Epithelial cell of esophagus (primary cell): ENCODE data around the genes PPP1R12C and HSPBP1.

DNA sequence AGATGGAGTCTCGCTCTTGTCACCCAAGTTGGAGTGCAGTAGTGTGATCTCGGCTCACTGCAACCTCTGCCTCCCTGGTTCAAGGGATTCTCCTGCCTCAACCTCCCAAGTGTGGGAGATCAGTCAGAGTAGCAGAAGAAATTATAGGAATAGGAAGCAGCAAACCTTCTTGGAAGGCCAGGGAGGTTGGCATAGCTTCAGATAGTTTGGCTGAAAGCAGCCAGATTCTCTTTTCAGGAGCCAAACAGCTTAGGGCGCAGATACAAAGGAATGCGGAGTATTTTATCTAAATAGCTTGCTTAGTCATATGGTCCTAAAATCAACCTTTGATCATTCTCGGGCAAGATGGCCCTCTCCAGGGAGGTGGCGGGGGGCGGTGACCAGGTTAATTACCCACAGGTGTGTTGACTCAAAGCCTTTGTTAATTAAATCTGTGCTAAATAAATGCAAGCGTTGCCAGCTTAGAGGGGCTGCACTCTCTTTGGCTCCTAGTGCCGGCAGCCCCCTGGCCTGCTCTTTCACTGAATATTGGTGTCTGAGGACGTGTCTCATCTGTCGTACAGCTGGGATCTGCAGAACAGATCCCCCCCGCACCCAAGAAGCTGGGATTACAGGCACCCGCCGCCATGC lies 12.5 kb upstream of the NCR1 start:
- RRBS = no CpG with 5 or more reads among the region's 14 CpGs

- RRBS = no CpG with 5 or more reads among the region's 11 CpGs
Observed at GRCh38 chr19:54938927-54939312, 27.3 kb upstream of the NLRP2 start.

- RRBS = no CpG with 5 or more reads among the region's 13 CpGs
Observed at GRCh38 chr19:54969934-54970415, 3.8 kb downstream of the NLRP2 start.

GRCh38 chr19:55005874-55006479 lies 32.1 kb downstream of the GP6 start:
- RRBS = no CpG with 5 or more reads among the region's 8 CpGs

DNA sequence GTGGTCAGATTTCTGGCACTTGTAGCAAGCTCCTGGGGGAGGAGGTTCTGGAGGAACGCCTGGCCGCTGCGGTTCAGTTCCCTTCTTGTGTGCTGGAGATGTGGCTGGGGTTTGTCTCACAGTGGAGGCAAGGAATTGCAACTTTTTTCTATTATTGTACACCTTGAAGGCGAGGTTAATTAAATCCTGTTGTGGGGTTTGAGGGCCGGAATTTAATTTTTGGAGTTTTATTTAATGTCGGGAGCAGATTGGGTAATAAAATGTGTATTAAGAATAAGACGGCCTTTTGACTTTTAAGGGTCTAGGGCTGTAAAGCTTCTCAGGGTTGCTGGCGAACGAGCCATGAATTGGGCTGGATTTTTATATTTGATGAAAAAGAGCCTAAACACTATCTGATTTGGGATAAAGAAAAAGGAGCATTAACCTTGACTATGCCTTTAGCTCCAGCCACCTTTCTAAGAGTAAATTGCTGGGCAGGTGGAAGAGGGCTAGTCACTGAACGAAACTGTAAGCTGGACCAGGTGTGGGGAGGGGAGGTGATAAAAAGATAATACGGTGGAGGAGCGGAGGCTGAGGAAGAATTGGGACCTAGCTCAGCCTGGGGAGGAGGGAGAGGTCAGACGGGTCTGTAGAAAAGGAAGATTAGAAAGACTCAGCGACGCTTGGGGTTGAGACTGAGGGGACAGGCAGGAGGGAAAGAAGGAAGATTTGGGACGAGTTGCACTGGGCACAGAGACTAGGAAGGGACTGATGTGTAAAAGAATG lies 27.7 kb downstream of the GP6 start:
- RRBS = no CpG with 5 or more reads among the region's 16 CpGs

- RRBS = no CpG with 5 or more reads among the region's 23 CpGs
Observed at GRCh38 chr19:55027430-55028470, 10.3 kb downstream of the GP6 start.

DNA sequence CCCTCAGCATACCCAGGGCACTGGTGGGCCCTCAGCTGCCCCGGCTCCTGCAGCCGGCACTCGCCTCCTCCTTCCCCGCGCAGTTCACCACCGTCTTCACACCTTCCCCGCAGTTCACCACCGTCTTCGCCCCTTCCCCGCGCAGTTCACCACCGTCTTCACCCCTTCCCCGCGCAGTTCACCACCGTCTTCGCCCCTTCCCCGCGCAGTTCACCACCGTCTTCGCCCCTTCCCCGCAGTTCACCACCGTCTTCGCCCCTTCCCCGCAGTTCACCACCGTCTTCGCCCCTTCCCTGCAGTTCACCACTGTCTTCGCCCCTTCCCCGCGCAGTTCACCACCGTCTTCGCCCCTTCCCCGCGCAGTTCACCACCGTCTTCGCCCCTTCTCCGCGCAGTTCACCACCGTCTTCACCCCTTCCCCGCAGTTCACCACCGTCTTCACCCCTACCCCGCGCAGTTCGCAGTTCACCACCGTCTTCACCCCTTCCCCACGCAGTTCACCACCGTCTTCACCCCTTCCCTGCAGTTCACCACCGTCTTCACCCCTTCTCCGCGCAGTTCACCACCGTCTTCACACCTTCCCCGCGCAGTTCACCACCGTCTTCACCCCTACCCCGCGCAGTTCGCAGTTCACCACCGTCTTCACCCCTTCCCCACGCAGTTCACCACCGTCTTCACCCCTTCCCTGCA lies 20.6 kb downstream of the PPP1R12C start:
- RRBS = no CpG with 5 or more reads among the region's 59 CpGs

GRCh38 chr19:55117030-55118040 lies at the start of gene PPP1R12C:
PPP1R12C (minus strand) TSS chr19:55117637.
- RRBS = under 1% methylated on average over 24 of the region's 117 CpGs

- RRBS = no CpG with 5 or more reads among the region's 14 CpGs
Observed at GRCh38 chr19:55118041-55118263, 515 bp upstream of the PPP1R12C start.

DNA sequence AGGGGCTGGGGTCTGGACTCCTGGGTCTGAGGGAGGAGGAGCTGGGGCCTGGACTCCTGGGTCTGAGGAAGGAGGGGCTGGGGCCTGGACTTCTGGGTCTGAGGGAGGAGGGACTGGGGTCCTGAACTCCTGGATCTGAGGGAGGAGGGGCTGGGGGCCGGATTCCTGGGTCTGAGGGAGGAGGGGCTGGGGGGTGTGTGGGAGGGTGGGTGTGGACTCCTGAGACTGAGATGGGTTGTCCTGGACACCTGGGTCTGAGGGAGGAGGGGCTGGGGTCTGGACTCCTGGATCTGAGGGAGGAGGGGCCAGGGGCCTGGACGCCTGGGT lies 1.6 kb downstream of the TNNT1 start:
- RRBS = no CpG with 5 or more reads among the region's 2 CpGs

DNA sequence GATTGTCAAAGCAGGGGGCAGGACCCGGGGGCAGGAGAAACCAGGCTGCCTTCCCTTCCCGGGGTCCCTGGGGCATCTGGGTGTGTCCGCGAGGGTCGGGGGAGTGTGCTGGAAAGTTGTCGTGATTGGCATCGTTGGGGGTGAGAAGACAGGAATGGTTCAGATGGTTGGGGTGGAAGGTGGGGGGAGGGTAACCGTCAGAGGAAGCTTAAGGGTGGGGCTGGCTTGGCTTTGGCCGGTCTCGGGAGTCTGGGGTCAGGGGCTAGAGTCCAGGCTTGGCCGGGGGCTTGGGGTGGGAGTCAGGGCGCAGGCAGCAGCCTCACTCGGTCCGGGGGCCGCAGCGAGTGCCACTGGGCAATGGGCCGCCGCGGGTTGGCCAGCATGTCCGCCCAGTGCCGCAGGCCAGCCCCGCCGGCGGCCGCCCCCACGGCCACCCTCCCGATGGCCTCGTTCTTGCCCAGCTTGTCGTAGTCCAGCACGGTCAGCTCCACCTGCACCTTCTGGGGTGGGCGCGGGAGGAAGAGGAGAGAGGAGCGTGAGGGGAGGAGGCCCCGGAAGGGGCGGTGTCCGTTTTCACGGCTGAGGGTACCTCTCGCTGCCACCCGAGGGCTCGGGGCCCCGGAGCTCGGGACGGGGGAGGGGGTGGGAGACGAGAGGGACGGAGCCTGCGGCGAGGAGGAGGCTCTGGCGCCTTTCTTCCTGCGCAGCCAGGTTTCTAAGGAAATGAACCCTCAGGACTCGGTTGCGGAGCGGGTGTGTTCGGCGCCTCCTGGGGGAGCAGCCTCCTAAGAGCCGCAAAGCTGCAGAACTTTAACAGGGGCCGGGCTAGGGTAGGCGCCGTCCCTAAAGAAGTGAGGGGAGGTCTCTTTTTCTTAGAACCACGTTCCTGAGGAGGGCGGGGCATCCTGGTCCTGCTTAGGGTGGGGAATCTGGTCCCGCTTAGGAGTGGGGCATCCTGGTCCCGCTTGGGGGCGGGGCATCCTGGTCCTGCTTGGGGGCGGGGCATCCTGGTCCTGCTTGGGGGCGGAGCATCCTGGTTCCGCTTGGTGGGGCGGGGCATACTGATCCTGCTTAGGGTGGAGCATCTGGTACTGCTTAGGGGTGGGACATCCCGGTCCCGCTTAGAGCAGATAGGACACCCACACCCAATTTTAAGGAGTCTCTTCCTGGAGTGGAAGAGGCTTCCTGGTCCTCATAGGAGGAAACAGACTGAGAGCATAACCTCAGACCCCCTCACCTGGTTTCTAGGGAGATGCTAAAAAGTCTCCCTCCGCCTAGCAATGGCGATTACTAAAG lies 6.5 kb downstream of the SYT5 start:
- RRBS = 3% methylated on average over 19 of the region's 71 CpGs

- RRBS = 27% methylated on average over 2 of the region's 14 CpGs
Observed at GRCh38 chr19:55209794-55210685, 739 bp upstream of the PTPRH start.

DNA sequence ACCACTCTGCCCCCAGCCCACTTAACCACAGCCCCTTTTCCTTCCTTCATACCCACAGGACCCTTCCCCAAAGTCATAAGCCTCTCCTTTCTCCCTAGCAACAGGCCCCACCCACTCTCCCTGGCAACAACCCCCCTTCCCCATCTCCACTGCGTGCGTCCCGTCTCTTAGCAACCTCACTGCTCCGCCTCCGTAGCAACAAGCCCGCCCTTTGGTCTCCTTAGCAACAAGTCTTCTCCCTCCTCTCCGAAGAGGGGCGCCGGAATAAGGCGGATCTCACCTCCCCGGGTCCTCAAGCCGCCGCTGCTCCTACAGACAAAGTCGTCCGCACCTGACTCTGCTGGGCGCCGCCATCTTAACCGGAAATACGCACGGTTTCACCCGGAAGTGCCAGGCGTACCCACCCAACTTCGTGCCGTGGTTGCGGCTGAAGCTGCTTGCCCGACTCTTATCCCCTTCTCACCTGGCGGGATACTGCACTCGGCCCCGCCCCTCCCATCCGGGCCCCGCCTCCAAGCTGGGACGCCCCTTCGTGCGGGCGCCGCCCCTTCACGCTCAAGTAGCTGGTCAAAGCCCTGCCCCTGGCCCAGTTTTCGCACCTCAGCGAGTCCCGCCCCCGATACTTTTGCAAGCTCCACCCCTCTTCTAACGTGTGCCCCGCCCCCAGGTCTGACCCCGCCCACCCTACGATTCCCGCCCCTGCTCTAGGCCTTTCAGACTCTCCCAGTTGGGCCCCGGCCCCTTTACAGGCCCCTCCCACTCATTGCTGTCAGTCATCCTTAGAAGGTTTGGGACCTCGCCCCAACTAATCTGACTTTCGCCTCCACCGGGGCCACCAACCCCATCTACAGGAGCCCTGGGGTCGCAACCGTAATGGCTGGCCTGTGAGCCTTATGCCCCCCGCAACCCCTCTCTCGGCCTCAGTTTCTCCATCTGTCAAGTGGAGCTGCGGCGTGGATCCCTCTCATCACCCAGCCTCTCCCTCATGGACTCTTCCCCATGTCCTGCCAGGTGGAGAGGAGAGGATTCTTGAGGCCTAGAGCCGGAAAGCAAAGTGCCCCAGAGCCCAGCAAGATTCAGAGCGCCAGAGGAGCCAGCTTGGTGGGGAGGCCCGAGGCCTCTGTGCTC lies at the start of gene HSPBP1:
HSPBP1 (minus strand) TSS at position 356 of the 1,128 bp plus-strand sequence.
- RRBS = 5% methylated on average over 11 of the region's 59 CpGs

GRCh38 chr19:55483712-55484260 lies 1.2 kb upstream of the NAT14 start:
- RRBS = no CpG with 5 or more reads among the region's 31 CpGs

DNA sequence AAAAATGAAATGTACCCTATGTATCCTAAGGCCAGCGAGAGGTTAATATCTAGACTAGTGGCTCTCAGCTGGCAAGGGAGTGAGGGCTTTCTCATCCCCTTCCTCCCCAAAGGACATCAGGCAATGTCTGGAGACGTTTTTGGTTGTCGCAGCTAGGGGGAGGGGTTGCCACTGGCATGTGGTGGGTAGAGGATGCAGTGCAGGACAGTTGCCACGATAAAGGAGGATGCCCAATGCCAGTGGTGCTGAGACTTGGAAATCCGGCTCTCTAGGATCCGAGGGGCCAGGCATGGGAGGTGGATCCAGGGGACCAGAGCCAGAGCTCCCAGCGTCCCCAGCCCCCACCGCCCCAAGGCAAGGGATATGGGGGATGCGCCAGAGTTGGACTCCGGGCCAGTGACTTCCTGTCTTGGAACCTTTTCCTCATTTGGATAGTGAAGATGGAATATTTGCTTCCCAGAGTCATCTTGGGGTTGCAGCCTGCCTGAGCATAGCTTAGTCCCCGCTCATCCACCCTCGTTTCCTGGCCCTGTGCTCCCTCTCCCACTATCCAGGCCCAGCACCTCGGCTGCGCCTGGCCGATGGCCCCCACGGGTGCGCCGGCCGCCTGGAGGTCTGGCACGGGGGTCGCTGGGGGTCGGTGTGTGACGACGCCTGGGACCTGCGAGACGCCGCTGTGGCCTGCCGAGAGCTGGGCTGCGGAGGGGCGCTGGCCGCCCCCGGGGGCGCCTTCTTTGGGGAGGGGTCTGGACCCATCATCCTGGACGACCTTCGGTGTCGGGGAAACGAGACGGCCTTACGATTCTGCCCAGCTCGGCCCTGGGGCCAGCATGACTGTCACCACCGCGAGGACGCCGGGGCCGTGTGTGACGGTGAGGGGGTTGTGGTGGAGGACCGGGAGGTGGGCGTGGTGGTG lies 5.1 kb downstream of the SSC5D start:
- RRBS = no CpG with 5 or more reads among the region's 48 CpGs

DNA sequence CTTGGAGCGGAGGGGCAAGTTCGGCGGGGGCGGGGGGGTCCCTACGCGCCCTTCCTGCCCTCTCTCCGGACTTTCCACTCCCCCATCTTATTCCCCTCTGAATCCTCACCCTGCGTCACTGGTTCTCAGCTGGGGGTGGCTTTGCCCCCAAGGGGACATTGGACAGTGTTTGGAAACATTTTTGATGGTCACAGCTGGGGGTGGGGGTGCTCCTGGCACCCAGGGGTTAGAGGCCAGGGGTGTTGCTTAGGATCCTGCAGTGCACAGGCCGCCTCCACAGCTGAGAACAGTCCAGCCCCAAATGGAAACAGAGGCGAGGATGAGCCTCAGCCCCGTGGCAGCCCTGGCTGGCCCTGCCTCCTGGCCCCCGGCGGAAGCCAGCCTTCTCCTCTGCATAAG lies 5.7 kb downstream of the SSC5D start:
- RRBS = 30% methylated on average over 3 of the region's 13 CpGs

DNA sequence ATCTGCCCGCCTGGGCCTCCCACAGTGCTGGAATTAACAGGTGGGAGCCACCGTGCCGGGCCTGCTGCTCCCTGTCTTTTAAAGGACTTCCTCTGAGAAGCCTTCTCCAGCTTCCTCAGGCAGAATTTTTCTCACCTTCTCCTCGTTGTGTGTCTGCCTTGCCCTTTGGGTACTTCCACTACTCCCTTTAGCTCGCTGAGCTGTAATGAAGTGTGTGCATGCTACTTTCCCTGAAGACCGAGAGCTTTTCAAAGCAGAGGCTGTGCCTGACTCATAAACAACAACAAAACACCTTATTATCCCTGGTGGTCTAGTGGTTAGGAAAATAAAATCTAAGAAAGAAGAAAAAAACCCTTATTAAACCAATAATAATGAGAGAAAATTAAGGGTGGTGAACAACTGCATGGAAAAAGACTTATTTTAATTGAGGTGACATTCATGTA lies 8.8 kb downstream of the SSC5D start:
- RRBS = no CpG with 5 or more reads among the region's 6 CpGs

- RRBS = no CpG with 5 or more reads among the region's 11 CpGs
Observed at GRCh38 chr19:55563264-55563632, 17.4 kb downstream of the ZNF579 start.

DNA sequence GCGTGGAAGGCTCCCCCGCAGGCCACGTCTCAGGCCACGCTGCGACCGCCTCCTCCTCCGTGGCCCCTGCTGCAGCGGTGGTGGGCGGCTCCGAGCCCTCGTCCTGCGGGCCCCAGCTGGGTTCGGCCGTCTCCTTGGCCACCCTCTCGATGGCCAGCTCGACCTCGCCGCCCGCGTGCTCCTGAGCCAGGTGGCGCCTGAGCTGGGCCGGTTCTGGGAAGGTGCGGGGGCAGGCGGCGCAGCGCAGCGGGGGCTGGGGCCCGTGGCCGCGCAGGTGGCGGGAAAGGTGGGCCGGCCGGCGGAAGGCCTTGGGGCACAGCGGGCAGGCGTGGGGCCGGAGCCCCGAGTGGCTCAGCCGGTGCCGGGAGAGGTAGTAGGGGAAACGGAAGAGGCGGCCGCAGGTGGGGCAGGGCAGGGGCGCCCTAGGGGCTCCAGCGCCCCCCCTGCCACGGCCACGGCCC lies 1.5 kb downstream of the ZNF579 start:
- RRBS = 83% methylated on average over 5 of the region's 47 CpGs

DNA sequence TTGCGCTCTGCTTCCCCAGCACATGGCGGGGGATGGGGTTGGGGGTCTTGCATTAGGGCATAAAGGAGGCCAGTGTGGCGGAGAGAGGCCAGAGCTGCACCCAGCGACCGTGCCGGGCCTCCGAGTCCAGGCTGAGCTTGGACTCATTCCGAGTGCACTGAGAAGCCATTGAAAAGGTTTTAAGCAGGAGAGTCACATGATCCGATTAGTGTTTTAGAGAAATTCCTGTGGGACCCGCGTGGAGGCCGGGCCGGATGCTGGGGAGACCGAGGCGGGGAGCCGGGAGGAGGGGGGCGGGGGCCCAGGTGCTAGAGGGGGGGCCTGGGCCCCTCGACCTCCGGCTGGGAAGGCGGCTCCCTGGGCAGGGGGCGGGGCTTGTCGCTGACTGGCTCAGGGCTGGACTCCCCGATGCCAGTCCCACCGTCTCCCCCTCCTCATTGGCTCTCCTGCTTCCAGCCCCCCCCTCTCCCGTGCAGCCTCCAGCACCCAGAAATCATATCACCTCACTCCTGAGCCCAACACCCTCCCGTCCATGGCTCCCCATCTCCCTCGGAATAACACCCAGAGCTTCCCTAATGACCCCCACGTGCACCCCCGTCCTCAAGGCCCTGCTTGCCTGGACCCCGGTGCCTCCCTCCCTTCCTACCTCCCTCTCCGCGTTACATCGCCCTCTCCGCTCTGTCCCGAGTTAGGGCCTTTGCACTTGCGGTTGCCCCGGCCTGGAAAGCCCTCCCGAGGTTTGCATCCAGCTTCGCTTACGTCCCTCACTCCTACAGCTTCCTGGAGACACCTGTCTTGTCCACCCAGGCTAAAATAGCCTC lies 5.2 kb upstream of the ZNF579 start:
- RRBS = 3% methylated on average over 10 of the region's 40 CpGs